WTC11 (cell line): ENCODE measurements around the genes SHOC1, SLC46A2 and CDC26.

DNA sequence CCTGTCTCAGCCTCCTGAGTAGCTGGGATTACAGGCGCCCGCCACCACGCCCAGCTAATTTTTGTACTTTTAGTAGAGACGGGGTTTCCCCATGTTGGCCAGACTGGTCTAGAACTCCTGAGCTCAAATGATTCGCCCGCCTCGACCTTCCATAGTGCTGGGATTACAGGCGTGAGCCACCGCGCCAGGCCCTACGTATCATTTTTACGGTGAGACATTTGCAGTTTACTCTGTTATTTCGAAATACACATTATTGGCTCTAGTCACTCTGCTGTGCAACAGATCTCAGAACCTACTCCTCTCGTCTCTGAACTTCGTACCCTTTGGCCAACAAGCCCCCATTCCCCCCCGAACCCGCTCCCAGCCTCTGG, 858 bp downstream of the PTGR1 start:
- PRO-cap, result no peak

- PRO-cap, result no peak
Observed at GRCh38 chr9:111610656-111611275, 11.3 kb upstream of the PTGR1 start.

DNA sequence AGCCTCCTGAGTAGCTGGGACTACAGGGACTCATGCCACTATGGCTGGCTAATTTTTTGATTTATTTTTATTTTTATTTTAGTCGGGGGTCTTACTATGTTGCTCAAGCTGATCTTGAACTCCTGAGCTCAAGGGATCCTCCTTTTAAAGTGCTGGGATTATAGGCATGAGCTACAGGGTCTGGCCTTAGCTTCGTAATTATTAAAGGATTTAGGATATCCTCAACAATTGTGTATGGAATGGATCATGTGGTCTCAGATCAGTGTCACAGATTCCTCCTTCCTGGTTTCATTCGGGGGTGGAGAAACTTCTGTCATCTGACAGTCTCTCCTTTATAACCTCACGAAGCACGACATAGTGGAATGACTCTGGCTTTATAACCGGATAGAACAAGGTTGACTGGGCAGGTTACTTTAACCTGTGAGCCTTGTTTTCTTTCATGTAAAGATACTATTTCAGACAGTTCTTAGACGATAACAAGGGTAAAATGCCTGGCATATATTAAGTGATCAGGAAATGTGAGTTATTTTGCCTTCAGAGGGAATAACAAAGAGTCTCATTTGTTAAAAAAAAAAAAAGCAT, 4.4 kb upstream of the GNG10 start:
- PRO-cap, result no peak

- PRO-cap, result no peak
Observed at GRCh38 chr9:111794754-111795368, at the start of gene SHOC1. Gene SHOC1, minus strand, starts transcription at chr9:111794937.

GRCh38 chr9:111937139-111937747, 40.6 kb downstream of the UGCG start:
- PRO-cap, result no peak

- PRO-cap, result no peak
Observed at GRCh38 chr9:112025992-112026325, 129.3 kb downstream of the UGCG start.

DNA sequence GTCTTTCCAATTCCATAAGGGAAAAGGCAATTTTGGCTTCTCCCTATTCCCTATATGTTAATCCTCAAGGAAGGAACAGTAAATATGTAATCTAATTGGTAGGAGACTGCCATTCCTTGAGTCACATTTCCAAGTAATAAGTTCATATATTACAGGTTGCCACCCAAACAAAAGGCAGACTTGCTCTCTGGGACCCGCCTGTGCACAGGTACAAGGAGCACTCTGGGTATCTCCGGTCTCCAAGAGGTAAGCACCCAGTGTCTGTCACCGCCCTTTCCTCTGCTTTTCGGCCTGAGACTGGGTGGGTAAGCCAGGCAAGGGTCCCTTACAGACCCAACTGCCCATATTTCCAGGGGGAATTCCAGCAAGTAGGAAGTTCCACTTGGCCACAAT, 82.0 kb downstream of the SUSD1 start:
- PRO-cap, result no peak

DNA sequence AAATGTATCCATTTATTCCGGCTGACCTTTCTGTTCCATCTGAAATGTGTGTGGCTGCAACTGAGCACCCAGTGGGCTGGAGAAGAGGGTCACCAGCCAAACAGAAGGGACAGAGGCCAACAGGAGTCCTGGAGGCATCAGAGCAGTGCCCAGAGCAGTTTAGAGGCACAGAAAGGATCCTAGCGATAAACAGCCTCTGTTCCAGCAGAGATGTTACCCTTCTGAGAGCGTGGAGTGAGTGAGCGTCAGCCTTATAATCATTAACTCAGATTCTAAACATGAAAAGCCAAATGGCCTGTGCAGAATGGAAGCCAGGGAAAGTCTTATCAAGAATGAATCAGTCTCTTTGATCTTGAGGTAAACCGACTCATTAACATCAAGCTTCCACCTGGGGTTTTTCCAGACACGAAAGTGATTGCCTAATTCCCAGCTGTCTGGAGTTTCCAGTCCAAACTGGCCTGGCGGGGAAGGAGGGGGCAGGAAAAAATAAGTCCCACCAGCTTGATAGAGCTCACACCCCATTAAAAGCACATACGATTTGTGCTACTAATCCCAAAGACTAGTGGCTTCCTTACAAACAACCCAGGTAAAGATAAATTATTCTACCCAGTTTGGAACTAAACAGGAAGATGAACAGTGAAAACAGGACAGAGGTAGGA, 55.6 kb downstream of the SUSD1 start:
- PRO-cap, result no peak

DNA sequence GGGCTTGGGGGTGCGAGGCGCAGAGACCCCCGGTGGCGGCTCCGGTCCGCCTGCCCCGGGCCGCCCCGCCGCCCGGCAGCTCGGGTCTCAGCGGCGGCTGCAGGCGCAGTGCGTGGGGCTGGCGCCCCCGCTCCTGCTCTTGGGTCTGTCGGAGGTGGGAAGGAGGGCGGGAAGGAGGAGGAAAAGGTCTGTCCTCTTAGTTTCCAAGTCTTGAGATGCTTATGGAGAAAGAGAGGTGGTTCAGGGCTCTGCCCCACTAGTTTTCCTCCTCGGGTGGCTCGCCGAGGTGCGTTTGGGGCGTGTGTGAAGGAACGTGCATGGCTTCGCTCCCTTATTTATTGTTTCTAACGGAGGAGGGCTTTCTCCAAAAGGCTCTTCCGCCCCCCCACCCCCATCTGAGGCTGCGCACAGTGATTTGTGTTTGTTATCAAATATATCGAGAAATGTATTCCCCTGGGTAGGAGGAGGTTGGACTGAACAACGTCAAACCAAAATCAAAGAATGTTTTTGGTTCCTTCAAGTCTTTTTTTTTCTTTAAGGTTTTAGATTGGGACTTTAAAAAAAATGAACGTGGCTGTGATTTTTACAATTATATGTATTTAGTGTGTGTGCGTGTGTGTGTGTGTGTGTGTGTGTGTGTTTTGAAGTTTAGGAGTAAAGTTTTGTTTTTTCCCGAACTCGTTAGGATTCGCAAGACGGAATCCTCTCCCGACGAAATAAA, 868 bp downstream of the KIAA1958 start:
- PRO-cap, result unidirectional peak, minus-strand start at position 294 of the sequence

DNA sequence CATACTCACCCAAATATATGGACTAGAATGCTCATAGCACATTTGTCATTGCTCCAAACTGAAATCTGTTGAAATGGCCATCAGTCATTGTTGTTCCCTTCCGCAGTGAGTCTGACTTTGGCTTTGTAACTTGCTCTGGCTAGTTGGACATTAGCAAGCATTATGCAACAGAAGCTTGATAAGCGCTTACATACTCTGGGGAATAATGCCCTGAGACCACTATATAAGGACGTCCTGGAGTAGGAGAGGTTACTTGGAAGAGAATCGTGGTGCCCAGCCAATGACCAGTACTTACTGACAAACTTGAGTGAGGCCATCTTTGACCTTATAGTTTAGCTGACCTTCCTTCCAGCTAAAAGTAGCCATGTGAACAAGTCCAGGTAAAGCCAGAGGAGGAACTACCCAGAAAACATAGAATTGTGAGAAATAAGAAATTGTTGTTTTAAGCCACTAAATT, 9.1 kb downstream of the KIAA1958 start:
- PRO-cap, result no peak

GRCh38 chr9:112510556-112511132, 24.0 kb downstream of the KIAA1958 start:
- PRO-cap, result no peak

GRCh38 chr9:112531636-112532138, 45.1 kb downstream of the KIAA1958 start:
- PRO-cap, result no peak

- PRO-cap, result no peak
Observed at GRCh38 chr9:112746887-112747730, 3.5 kb upstream of the SNX30 start.

GRCh38 chr9:112890575-112891219, at the start of gene SLC46A2:
Gene SLC46A2, minus strand, starts transcription at chr9:112890876.
- PRO-cap, result bidirectional peak, plus-strand start at chr9:112890971, minus-strand start at chr9:112890914

DNA sequence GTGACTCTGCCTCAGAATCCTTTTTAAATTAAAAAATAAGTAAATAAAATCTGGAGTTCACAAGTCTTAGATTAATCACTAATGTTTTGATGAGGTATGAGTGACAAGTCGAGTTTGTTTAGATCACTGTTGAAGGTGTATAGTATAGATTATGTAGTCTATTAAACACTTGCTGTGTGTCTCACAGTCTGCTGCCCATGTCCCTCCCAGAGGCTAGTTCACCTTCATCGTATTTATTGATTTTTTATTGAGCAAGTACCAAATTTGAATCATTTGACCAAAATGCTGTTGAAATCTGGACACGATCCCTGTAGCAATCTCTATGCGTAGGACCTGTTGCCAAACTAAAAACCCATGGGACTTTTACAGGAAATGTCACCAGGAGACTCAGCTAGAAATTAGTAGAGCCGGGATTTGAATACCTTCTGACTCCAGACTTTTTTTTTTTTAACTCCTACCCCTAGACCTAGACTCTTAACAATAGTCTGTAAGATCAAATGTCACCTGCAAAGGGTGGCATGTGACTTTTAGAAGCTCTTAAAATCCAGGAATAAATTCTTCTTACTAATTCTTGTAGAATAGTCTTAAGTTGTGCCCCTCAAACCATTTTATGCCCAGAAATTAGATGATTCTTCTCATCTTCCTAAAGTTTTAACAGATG, 17.5 kb downstream of the SLC31A1 start:
- PRO-cap, result no peak

- PRO-cap, result bidirectional peak, plus-strand start at chr9:113275158, minus-strand start at chr9:113275170; bidirectional peak, plus-strand start at chr9:113275671, minus-strand start at chr9:113275572
Observed at GRCh38 chr9:113274581-113275890, at the start of gene CDC26. Gene CDC26, minus strand, starts transcription at chr9:113275572.

DNA sequence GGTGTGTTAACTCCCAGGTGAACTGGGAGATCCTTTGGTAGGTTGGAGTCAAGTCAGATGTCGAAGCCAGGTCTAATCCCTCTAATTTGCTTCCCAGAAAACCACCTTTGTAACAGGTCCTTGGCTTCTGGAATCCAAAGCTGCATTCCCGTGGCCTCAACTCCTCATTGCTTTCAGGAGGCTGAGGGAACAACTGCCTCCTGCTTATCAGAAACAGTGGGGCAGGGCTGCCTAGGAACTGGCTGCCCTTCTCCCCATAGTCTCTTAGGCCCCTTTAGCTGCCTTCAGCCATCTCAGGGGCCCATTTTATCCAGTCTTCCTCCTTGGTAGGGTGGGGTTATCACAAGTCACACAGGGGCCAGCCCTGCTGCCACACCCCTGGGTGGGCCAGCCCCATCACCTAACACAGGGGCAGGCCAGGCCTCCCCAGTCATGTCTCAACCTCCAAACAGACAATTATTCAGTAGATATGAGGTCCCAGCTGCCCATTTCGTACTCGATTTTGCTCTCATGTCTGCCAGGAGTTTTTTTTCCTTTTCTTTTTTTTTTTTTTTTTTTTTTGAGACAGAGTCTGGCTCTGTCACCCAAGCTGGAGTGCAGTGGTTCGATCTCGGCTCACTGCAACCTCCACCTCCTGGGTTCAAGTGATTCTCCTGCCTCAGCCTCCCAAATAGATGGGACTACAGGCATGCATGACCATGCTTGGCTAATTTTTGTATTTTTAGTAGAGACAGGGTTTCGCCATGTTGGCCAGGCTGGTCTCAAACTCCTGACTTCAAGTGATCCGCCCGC, 3.8 kb downstream of the ALAD start:
- PRO-cap, result no peak

- PRO-cap, result no peak
Observed at GRCh38 chr9:113425124-113425403, 14.5 kb downstream of the C9orf43 start.

DNA sequence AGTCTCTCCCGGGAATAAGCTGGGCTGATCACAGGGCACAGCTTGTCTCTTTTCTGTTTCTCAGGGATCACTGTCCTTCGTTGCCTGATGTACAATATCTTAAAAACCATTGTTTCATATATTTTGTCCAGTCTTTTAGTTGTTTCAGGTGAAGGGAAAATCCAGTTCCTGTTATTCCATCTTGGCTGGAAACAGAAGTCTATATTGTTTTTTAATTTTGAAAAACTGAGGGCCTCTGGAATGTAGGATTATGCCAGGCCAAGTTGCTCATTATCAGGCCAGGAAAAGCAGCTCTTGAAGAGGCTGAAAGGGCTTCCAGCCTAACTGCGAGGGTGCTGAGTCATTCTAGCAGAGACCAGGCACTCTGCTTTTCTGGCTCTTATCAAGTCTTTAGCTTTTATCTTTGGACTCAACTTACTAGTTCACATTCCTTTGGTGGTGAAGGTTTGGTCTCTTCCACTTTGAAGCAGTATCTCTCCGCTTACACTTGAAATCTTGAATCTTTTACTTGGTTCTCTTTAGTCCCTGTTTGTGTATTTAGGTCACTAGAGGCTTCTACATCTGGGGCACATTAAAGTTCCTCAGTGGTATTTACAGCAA, 8.3 kb upstream of the RGS3 start:
- PRO-cap, result no peak

DNA sequence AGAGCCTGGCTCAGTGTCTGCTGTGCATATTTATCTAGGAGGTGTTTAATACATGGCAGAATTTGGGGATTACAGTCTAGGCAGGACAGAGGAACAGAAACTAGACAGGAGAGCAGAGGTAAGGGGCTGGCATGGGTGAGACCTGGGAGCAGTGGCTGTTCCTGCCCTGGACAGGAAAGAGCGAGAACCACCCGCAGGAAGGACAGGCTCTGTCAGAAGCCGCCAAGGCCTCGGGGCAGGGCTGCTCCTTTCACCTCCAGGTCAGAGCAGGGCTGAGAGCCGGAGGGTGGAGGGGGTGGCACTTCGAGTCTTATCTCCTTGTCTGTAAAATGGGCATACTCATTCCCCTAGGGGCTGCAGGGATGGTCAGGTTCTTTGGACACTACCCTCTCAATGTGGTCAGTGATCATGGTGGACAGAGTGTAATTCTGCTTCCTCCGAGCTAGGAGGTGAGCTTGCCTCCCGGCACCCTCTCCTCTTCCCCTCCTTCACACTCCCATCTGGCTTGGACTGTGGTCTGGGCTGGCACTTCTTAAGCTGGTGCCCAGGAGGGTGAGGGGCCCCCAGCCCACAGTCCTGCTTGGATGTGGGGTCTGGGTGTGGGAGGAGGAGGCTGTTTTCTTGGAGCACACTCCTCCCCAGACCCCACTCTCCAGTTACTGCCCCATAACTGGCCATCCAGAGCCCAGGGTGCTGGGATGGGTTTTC, 39.6 kb downstream of the RGS3 start:
- PRO-cap, result no peak